CD14-positive monocyte (primary cell): Measurements from ENCODE around the genes ADAM23, CCNYL1 and IDH1.

DNA sequence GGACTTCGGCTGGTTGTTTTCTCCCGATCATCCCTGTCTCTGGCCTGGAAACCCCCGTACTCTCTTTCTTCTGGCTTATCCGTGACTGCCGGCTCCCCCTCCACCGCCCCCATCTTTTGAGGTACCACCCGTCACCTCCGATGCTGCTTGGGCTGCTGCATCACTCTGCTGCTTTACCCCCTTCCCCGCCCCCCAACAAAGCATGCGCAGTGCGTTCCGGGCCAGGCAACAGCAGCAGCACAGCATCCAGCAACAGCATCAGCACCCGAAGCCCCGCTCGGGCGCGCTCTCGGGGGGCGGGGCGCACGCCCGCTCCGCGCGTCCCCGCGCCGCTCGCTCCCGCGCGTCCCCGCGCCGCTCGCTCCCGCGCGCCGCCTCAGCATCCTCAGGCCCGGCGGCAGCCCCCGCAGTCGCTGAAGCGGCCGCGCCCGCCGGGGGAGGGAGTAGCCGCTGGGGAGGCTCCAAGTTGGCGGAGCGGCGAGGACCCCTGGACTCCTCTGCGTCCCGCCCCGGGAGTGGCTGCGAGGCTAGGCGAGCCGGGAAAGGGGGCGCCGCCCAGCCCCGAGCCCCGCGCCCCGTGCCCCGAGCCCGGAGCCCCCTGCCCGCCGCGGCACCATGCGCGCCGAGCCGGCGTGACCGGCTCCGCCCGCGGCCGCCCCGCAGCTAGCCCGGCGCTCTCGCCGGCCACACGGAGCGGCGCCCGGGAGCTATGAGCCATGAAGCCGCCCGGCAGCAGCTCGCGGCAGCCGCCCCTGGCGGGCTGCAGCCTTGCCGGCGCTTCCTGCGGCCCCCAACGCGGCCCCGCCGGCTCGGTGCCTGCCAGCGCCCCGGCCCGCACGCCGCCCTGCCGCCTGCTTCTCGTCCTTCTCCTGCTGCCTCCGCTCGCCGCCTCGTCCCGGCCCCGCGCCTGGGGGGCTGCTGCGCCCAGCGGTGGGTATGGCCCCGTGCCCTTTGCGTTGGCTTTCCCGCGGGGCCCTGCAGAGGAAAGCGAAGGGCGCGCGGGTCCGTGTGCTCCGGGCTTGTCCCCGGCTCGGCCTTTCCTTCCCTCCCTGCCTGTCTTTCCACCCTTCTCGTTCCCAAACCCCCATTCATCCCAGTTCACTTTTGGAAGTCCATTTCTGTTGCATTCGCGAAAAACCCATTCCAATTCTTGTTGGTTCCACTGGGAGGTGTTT is at the start of gene ADAM23:
TSS of gene ADAM23 (plus strand) at position 382 of the 1,175 bp plus-strand sequence.
- CAGE, long polyA plus RNA: no peak

GRCh38 chr2:207041277-207041851 is 102.0 kb downstream of the CPO start:
- CAGE, long polyA plus RNA: no peak

DNA sequence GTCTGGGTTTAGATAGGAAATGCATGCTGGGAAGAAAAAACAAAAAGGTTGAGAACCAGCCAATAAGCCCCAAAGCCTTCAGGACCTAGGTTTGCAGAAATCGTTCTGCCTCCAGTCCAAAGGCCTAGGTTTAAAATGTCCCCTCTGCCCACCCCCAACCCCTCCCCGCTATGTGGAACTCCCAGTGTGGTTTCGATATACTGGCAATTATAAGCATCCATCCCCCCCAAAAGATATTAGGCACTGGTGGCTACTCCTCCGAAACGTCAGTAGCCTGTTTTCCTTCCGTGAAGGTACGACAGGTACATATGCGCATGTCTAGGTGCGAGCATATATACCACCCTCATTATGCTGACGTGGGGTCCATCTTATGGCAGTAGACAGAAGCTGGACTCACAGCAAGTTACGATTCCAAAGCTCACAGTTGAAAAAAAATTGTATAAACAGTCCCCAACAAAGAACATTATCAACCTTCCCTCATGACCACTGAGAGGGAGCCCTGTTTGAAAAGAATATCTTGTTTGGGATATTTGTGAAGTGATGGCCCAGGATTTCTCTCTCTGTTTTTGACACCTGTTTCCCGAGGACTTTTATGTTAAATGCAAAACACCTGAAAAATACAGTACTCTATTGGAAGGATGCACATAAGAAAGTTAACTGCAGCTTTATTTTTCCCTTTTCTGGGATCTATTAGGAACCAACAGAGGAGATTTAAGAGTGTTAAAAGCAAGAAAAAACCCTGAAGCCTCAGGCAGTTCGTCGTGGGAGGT is 89.7 kb downstream of the KLF7 start:
- CAGE, long polyA plus RNA: no peak

DNA sequence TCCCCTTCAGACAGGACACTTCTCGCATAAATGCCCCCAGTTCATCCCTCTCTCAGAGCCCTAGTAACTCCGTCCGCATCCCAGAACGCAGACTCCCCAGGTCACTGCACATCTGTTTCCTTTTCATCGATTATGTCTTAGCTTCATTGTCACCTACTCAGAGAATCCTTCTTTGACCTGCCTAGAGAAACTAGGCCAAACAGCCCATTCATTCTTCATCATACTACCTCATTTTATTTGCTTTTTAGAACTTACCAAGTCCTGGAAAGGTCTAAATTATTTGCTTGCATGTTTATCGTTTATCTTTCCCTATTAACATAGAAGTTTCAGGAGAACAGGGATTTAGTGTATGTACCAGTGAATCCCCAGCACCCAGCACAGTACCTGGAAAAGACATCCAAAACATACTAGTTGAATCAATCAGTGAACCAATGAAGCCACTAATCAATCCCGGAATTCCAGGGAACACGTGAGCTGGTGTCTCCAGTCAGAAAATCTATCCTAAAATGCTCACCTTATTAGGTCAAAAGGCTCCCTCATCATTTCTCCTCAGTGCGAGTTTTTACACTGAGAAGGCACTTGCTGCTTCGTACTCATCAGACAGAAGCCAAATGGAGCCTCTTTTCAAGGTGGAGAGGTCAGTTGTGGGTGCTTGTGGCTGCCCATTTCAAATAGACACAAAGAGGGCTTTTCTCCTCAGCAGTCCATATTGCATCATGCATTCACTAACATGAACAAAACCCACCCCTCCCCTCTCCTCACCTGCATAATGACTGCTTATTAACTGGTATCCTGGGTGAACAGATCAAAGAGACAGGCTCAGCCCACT is 29.2 kb downstream of the KLF7 start:
- CAGE, long polyA plus RNA: no peak

DNA sequence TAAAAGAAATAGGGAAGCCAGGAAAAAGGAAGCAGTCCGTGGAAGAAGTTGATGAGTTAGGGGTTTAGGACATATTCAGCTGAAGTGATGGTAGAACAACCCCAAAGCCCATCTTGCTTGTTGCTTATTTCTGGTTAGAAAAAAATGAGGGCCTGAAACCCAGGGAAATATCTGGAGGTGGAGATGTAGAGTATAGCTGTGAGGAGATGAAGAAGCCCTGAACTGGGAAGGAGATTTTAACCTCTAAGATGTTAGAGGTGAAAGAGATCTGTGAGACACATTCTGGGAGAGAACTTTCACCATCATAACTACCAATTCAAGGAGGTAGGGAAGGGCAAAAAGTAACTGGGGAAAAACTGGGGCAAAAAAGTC is 7.9 kb downstream of the KLF7 start:
- CAGE, long polyA plus RNA: no peak

- CAGE, long polyA plus RNA: no peak
Observed at GRCh38 chr2:207683848-207684323, 27.6 kb upstream of the CCNYL1 start.

- CAGE, long polyA plus RNA: no peak
Observed at GRCh38 chr2:207704245-207704599, 7.2 kb upstream of the CCNYL1 start.

DNA sequence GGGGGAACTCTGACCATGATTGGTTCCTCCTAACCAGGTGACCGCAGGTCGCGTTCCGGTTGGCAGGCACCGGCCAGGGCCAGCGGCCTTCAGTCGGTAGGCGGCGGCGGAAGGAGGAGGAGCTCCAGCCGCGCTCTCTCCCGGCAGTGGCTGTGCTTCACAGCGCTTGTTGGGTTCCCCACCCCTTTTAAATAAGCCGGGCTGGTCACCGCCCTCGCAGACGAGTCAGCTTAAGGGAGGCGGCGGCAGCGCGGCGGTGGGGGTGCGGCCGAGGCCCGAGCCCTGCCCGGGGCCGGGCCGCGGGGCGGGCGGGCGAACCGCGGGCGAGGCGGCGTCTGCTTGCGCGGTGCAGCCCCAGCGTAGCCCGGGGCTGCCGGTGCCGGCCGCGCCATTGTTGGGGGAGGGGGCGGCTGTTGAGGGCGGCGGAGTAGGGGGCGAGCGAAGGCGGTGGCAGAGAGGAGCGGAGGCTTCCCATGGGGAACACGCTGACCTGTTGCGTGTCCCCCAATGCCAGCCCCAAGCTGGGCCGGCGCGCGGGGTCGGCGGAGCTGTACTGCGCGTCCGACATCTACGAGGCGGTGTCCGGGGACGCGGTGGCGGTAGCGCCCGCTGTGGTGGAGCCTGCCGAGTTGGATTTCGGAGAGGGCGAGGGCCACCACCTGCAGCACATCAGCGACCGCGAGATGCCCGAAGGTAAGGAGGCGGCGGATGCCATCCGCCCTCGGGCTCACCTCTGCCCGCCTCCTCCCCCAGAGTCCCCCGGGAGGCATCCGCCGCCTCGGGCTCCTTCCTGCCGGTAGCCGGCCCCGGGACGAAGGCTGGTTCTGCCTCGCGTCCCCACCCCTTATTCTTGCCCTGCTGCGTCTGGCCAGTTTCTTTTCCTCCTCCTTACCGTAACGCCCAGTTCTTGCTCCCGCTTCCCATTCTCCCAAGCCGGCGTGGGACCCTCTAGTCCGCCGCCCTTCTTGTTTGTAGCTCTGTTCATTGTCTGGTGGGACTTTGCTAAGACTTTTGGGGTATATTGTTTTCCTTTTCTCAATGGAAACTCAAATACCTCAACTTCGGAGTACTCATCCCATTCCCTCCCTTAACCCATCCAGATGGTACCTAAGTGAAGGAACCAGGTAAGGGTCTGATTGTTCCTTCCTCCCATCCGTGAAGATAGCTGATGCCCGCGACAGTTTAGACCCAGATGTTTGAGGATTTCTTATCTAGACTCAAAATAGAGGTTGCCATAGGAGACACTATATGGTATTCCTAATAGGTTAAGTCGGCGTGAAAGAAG is at the start of gene CCNYL1:
TSS of gene CCNYL1 (plus strand) at position 217 of the 1,285 bp plus-strand sequence.
- CAGE, long polyA plus RNA: no peak

DNA sequence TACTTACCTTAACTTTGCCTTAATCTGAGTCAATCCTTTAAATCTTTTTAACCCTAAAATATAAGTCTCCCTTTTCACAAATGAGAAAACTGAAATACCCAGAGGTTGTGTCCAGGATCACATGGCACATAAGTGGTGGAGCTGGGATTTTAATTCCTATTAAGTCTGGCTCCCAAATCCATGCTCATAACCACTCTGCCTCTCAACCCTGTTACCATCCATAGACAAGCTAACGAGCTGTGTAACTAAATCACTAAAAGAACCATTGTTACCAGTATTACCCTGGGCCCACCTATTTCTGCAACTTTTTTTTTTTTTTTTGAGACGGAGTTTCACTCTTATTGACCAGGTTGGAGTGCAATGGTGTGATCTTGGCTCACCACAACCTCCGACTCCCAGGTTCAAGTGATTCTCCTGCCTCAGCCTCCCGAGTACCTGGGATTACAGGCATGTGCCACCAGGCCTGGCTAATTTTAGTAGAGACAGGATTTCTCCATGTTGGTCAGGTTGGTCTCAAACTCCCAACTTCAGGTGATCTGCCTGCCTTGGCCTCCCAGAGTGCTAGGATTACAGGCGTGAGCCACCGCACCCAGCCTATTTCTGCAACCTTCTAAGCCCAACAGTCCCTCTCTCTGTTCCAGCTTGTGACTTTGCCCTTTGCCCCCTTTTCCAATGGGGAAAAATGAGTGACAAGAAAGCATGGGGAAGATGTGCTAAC is 8.6 kb downstream of the FZD5 start:
- CAGE, long polyA plus RNA: no peak

GRCh38 chr2:207766933-207768219 is 2.3 kb downstream of the FZD5 start:
- CAGE, long polyA plus RNA: no peak

- CAGE, long polyA plus RNA: no peak
Observed at GRCh38 chr2:207845786-207845947, 76.0 kb upstream of the FZD5 start.

DNA sequence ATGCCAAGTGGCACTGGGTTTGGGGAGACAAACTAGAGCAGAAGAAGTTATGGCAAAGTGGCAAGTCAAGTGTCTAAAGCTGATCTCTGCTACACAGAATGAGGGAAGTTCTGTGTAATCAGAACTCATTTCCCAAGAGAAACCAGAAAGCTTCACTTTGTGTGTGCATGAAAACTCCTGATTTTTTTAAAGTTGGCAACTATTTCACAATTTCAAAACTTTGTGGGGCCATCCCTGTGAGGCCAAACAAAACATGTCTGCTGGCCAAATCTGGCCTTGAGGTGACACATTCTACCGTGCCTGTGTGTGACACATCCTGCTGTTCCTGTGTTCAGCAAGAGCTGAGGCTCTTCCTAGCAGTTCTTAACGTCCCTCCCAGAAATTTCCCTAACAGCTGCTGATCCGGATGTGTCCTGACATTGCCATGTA is 99.2 kb downstream of the PLEKHM3 start:
- CAGE, long polyA plus RNA: no peak

DNA sequence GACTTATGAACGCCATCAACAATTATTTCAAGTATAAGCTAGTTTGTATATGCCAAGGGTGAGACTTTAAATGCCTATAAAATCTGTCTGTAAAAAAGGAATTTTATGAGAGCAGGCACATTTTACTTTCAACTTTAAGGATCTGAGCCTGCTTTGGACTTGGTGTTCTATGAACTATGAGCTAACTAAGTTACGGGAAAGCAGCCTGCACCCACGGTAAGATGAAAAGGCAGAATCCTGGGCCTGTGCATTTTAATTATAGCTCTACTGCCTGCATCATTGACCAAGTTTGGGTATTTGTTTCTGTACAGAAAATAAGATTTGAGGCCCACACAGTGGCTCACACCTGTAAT is 95.4 kb downstream of the PLEKHM3 start:
- CAGE, long polyA plus RNA: no peak

DNA sequence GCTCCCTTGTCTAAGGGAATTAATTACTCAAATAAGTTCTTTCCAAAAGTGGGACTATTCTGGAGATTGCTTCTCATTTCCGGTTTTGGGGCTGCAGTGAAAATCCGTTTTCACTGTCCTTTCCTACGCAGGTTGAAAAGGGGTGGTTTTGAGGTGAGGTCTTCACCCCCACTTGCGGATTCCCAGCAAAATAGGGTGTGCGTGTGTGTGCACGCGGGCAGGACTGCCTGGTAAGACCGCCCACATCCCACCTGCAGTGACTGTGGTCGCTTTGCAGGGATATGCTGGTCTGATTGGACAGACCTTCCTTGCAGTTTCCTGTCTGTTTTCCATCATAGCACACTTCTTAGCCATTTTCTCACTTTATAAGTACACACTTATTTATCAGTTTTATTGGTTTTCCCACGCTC is 519 bp upstream of the PLEKHM3 start:
- CAGE, long polyA plus RNA: no peak

- CAGE, long polyA plus RNA: no peak
Observed at GRCh38 chr2:208236285-208236544, 18.7 kb downstream of the IDH1 start.

DNA sequence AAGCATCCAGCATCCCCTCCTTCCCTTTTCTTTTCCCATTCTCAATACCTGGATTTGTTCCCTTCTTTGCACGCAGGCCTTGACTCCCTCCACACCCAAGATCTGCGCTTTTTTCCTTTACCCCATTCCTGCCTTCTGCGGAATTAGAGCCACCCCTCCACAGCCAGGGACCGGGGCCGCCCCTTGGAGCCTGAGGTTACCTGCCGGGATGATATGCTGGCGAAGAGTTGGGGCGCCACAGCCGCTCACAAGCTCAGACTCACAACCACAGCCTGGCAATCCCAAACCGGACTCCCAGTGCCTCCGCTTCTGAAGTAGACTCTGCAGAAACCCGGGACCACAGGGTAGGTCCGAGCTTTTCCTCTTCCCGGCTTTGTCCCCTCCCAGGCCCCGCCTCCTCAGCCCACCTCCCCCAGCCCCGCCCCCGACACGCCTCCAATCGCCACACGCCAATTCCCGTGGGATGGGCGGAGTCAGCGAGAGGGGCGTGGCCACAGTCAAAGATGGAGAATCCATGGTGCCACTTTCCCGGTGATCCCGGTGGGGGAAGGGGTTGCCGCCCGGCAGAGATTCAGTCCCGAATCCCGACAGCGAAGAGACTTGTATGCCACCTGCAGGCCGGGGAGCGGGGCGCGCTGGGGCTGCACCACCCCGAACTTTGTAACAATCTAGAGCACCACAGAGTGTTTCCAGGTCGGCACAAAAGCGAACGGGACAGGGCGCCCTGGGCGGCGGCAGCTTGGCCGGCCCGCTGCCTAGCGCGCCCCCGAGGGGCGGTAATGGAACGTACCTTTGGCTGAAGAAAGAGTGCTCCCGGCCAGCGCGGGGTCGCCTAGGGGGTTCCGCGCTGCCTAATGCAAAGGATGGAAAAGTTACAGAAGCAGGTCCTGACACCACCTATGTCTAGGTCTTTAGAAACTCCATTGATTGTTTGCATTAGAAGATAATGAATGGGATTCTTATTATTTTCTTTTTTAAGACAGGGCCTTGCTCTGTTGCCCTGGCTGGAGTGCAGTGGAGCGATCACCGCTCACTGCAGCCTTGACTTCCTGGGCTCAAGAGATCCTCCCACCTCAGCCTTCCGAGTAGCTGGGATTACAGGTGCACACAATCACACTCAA is at the start of gene IDH1:
TSS of gene IDH1 (minus strand) at position 333 of the 1,121 bp plus-strand sequence.
- CAGE, long polyA plus RNA: start-site peak on the minus strand centred at position 356 of the sequence, 47 bp wide, 114 and 70 reads in 2 replicates

GRCh38 chr2:208326232-208326589 is 60.2 kb downstream of the PIKFYVE start:
- CAGE, long polyA plus RNA: no peak

- CAGE, long polyA plus RNA: no peak
Observed at GRCh38 chr2:208358736-208359038, 47.9 kb upstream of the PTH2R start.

DNA sequence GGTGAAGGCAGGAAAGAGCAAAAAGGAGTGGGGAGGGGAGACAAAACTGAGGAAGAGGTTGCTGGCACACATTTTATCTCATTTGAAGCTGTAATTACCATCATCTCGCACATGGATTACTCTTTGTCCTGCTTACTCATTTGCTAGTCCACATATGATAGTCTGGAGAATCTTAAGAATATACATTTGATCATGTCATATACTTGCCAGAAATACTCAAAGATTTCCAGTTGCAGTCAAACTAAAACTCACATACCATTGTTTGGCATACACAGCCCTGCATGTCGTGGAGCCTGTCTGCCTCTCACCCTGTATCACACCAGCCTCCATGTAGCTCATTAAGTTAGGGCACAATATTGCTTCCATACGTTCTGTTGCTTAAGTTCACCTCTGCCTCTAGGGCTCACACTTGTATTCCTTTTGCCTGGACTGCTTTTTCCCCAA is 82.9 kb downstream of the PTH2R start:
- CAGE, long polyA plus RNA: no peak

- CAGE, long polyA plus RNA: no peak
Observed at GRCh38 chr2:208608529-208608867, 201.9 kb downstream of the PTH2R start.